OCI-LY7 (cell line): ENCODE measurements around the genes ZNF177, ICAM5, RAVER1 and TYK2.

DNA sequence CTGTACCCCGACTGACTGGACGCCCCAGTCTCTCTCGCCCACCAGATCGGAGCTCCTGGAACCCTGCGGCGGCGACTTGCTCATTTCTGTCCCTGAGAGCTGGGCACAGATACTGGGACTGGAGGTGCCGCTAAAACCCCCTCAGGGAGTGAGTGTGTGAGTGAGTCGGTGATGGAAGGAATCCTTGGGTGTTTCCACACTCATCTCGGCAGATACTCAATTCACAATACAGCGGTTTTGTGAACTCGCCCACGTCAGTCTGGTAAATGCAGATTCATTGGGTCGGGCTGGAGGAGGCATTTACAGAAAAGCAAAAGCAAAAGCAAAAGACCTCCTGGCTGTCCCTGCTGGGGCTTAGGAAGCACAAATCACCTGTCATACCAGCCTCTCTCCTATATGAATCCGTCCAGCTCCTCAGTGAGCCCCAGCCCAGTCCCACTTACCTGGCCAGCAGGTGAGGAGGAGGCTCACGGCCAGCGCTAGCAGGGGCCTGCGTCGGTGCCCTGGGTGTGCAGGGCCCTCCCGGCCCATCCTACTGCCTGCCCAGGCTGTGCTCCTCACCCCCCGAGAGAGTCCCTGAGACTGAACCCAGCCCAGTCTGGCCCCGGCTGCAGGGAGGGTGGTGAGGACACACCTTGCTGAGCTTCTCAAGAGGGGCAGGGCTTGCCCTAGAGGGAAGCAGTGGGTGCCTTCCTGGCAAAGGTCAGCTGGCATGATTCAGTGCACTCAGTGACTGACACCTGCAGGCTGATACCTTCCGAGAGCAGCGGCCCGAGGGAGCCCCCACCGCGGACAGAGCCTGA is 76.8 kb upstream of the OR1M1 start:
- PRO-cap, result no peak
- RAMPAGE, long total RNA, result no peak

DNA sequence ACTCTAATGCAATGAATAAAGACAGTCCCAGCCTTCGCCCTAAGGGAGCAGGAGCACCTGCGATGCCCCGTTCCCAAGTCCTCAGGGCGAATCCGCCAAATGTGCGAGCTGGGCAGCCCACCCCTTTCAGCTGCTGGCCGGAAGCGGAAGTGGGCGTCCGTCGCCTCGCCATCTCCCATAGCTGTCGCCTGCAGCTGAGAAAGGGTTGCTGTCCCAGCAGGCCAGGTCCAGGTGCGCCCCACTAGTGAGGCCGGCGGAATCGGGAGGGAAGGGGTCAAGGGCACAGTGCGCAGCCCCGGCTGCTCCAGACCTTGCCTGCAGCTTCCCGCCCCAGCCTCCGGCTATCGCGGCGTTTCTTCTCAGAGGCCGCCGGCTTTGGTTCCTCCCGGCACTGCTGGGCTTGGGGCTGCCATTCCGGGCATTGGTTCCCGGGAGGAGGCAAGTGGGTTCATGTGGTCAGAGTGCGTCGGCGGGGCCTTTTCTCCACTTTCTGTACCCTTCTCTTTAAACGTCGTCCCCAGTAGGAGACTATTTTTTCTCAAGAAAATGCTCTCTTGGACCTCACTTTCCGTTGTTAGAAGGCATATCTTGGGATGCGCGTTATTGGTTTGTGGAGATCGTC is at the start of gene ZNF177:
ZNF177 (plus strand) TSS at position 160 of the 622 bp plus-strand sequence.
- PRO-cap, result no peak
- RAMPAGE, long total RNA, result no peak

GRCh38 chr19:9650405-9651134 is 24.3 kb downstream of the ZNF562 start:
- PRO-cap, result no peak
- RAMPAGE, long total RNA, result no peak

- PRO-cap, result unidirectional peak, minus-strand start at chr19:9785474; bidirectional peak, plus-strand start at chr19:9785895, minus-strand start at chr19:9785647; bidirectional peak, plus-strand start at chr19:9786246, minus-strand start at chr19:9786160
- RAMPAGE, long total RNA, result no peak
Measured at GRCh38 chr19:9785390-9786460, 17.2 kb upstream of the ZNF846 start.

DNA sequence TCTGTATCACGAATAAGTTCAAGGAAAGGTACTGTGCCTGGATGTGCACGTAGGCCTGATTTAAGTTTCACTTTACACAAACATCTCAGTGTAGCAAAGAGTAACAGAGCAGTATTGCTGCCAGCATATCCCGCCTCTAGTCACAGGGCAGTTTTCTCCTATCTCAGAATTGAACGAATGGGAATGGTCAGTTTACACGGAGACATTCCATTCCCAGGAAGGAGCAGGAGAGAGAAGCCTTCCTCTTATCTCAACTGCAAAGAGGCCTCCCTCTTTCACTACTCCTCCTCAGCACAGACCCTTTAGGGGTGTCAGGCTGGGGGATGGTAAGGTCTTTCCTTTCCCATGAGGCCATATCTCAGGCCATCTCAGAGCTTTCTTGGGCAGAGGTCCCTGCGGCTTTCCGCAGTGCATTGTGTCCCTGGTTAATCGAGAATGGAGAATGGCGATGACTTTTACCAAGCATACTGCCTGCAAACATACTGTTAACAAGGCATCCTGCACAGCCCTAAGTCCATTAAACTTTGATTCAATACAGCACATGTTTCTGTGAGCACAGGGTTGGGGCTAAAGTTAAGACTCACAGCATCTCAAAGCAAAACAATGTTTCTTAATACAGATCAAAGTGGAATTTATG is 21.2 kb upstream of the ZNF846 start:
- PRO-cap, result no peak
- RAMPAGE, long total RNA, result no peak

- PRO-cap, result no peak
- RAMPAGE, long total RNA, result no peak
Measured at GRCh38 chr19:9818092-9818529, 768 bp downstream of the FBXL12 start.

GRCh38 chr19:9836128-9836327 is 910 bp downstream of the PIN1 start:
- PRO-cap, result no peak
- RAMPAGE, long total RNA, result no peak

GRCh38 chr19:9966404-9967102 is 30.2 kb upstream of the OLFM2 start:
- PRO-cap, result no peak
- RAMPAGE, long total RNA, result no peak

- PRO-cap, result no peak
- RAMPAGE, long total RNA, result no peak
Measured at GRCh38 chr19:9978635-9979260, 31.6 kb downstream of the COL5A3 start.

GRCh38 chr19:10135130-10135984 is 15.7 kb upstream of the EIF3G start:
- PRO-cap, result no peak
- RAMPAGE, long total RNA, result no peak

- PRO-cap, result bidirectional peak, plus-strand start at chr19:10289425, minus-strand start at chr19:10289326; bidirectional peak, plus-strand start at chr19:10289618, minus-strand start at chr19:10289566
- RAMPAGE, long total RNA, result no peak
Measured at GRCh38 chr19:10289240-10290211, at the start of gene ICAM5. Gene ICAM5 (plus strand): TSS chr19:10289952.

DNA sequence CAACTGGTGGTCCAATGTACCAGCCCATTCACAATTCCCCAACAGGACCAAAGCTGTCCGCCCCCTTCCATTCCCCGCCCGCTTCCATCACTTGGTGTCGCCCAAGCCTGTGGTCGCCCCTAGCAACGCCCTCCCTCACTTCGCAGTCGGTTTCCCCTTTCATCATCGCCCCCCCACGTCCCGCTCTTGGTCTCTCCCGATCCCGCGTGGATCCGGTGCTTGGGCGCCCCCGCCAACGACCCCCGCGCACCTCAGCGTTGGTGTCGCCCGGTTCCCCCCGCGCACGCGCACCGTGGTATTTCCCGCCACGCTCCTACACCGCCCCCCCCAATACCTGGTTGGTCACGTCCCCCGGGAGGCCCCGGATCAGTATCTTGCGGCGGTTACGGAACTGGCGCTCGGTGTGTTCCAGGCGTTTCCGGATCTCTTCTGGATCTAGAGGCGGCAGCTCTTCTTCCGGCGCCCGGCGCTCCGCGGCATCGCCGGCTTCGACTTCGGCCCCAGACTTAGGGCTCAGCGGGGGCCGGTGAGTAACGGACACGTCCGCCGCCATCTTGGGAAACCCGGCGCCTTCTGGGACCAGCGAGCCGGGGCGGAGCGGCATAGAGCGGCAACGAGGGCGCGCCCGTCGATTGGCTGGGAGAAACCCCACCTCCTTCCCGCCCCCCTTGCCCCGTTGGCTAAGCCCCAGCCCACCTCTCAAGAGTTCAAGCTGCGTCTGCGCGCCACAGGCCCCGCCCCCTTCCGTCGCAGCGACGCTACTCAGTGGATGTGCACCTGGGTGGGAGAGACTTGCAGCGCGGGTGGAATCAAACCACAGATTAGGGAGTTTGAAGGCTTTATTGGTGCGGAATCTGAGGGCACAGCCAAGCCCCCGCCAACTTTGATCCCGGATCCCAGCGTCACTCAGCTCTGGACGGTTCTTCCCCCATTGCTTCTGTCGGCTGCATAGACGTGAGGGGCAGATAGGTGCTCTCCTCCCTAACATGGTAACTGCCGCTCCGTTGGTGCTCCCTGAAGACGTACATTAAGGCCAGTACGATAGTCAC is at the start of gene RAVER1:
RAVER1 (minus strand) TSS at position 575 of the 1,049 bp plus-strand sequence.
- PRO-cap, result bidirectional peak, plus-strand start at position 739 of the sequence, minus-strand start at position 575 of the sequence
- RAMPAGE, long total RNA, result no peak

DNA sequence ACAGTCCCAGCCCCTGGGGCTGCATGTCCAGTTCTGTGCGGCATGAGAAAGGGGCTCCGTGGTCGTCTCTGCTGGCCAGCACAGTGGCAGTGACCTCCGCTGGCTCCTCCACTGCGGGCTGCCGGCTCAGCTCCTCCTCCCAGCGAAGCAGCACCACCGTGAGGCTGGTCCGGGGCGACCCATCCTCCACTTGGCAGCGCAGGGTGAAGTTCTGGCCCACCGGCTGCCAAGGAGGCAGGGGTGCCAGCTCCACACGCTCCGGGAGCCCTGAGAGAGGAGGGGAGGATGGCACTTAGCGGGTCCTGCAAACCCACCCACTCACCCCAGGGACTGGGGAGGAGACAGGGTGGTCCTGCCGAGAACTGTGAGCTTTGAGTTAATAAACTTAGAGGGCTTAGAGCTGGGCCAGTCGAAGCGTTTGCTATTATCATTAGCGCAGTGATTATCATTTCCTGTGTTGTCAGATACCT is 2.4 kb upstream of the RAVER1 start:
- PRO-cap, result no peak
- RAMPAGE, long total RNA, result no peak

DNA sequence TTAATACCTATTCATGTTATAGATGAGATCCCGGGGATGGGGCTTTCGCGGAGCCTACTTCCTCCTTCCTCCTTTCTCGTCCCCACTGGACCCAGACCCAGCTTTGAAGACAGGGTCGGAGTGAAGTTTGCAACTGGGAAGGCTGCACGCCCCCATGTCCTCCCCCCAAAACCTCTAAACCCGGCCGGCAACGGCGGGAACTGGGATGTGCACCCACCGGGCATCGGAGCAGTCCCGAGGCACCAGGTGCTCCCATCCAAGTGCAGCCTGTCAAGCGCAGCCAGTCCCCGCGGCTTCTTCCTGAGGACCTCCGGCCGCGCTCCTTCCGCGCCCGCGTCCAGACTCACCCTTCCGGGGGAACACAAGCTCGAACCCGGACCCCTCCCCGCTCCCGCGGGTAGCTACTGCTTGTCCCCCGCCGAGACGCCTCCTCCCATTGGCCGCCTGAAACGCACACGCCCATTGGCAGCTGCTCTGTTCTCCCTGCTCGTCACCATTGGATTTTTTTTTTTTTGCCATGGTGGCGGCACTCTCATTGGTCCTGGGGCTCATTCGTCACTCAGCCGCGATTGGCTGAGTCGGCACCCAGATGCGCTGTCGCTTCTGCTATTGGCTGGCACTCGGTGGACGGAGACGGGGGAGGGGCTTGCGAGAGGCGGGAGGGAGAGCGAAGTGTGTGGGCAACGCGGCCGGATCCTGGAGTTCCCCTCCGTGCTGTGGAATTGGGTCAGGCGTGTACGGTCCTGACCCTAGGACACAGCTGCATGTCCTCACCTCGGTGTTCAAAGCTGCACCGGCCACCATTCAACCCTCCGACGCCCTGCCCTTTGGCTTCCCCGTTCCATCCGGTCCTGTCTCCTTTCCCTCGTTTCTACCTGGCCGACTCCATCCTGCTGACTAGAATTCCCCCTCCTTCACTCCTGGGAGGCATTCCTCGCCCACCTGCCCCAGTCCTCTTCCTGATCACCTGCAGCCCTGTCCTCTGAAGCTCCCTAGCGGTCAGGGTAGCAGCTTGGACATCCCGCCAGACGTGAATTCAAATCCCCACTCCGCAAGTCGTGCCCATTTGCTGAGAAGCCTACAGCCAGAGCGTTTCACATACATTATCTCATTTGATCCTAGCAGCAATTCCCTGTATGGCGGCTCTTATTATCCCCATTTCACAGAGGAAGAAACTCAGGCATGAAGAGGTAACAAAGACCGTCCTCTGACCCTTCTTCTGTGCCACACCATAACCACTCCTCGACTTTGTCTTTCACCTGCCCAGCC is at the start of gene TYK2:
TYK2 (minus strand) TSS at position 410 of the 1,269 bp plus-strand sequence.
- PRO-cap, result bidirectional peak, plus-strand start at position 665 of the sequence, minus-strand start at position 363 of the sequence
- RAMPAGE, long total RNA, result start-site peak on the plus strand centred at position 665 of the sequence, 47 bp wide, 13 and 13 reads in 2 replicates

GRCh38 chr19:10389567-10390286 is 9.4 kb upstream of the TYK2 start:
- PRO-cap, result no peak
- RAMPAGE, long total RNA, result no peak

- PRO-cap, result bidirectional peak, plus-strand start at chr19:10412608, minus-strand start at chr19:10412356
- RAMPAGE, long total RNA, result no peak
Measured at GRCh38 chr19:10412132-10412726, 8.1 kb upstream of the PDE4A start.

GRCh38 chr19:10625869-10626193 is 478 bp downstream of the SLC44A2 start:
- PRO-cap, result no peak
- RAMPAGE, long total RNA, result no peak

DNA sequence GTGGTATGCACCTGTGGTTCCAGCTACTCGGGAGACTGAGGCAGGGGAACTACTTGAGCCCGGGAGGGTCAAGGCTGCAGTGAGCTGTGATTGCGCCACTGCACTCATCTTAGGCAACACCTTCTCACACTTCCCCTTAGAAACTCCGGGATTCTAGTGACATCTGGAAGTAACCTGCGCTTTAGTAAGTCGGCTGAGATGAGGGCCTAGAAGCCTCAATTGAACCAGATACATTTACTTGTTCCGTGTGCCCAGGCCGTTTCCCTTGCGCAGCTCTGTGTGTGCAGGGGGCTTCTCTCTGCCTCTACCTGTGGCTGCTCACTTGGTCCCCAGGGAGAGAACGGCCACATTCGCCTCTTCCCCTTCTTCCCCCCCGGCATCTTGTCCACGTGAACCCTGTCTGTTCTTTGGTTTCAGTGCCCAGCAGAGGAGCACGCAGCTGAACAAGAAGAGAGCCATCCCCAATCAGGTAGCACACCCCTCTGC is 30.5 kb downstream of the TMED1 start:
- PRO-cap, result no peak
- RAMPAGE, long total RNA, result no peak

- PRO-cap, result no peak
- RAMPAGE, long total RNA, result no peak
Measured at GRCh38 chr19:10812020-10812583, 23.9 kb downstream of the TMED1 start.

DNA sequence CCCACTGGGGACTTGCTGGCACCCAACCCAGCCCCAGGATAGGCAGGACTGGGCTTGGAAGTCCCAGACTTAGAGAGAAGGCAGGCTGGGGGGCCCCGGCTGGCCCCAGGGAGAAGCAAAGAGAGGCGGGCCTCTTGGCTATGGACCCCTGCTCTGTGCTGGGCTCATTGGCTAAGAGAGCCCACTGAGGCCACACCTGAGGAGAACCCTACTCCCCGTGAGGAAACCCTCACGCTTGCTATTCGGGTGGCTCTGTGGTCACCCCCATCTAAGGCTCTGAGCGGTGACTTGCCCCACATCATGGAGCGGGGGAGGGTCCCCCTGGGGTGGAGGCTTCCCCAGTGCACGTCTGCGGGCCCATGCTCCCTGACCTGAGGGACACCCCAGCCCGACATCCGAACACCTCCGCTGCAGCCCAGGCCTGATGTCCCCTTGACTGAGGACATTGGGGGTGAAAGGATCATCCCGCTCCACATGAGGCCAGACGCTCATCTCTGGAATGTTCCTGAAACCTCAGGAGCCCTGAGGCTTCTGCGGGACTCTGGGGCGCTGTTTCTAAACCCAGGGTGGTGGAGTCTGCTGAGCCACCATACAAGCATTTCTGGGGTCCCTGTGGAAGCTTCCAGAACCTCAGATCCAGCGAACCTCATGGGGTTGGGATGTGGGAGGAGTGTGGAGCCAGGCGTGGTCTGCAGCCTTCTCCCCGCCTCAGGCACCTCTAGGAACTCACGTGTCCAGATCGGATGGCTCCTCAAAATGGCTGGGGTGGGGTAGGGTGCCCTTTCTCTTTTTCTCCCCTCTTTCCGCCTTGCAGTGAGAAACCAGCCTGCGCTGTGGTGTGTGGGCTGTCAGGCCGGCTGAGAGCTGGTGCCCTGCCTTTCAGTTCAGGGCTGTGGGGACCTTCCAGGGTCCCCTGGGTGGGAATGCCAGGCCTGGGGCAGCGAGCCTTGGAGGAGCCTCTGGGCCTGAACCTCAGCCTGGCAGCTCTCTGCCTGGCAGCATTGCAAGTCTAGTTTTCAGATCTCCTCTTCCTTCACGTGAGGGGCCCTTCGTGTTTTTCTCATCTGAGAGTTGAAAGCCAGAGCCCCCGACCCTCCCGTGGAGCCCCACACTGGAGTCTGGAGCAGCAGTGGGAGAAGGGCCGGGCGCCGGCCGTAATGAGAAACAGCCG is 19.8 kb downstream of the TMED1 start:
- PRO-cap, result no peak
- RAMPAGE, long total RNA, result no peak